Spinal cord (tissue), 3 donors: ENCODE measurements around the genes CROCC2, PDCD1 and FAM240C.

GRCh38 chr2:240577476-240578094, 8.9 kb upstream of the CAPN10 start:
- PRO-cap = no peak
- RAMPAGE, long total RNA = no peak

- PRO-cap = no peak
- RAMPAGE, long total RNA = no peak
Measured at GRCh38 chr2:240705407-240705847, 13.8 kb downstream of the AQP12A start.

GRCh38 chr2:240857053-240858090, 11.3 kb upstream of the AGXT start:
- PRO-cap = no peak
- RAMPAGE, long total RNA = no peak

DNA sequence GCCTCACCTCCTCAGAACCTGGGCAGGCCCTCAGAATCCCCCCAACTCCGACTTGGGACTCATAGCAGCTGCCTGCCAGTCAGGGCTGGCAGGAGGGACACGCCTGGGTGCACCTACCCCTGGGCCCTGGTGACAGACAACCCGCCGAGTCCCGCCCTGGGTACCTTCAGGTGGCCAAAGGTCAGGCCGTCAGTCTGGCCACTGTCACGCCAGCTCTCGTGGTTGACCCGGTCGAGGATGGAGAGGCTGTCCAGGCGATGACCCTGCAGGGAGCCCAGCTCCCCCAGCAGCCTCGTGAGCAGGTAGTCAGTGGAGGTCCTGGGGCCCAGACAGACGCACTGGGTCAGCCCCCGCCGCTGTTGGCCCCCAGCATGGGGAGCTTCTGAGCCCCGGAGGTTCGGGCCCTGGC, 6.1 kb downstream of the MAB21L4 start:
- PRO-cap = no peak
- RAMPAGE, long total RNA = no peak

DNA sequence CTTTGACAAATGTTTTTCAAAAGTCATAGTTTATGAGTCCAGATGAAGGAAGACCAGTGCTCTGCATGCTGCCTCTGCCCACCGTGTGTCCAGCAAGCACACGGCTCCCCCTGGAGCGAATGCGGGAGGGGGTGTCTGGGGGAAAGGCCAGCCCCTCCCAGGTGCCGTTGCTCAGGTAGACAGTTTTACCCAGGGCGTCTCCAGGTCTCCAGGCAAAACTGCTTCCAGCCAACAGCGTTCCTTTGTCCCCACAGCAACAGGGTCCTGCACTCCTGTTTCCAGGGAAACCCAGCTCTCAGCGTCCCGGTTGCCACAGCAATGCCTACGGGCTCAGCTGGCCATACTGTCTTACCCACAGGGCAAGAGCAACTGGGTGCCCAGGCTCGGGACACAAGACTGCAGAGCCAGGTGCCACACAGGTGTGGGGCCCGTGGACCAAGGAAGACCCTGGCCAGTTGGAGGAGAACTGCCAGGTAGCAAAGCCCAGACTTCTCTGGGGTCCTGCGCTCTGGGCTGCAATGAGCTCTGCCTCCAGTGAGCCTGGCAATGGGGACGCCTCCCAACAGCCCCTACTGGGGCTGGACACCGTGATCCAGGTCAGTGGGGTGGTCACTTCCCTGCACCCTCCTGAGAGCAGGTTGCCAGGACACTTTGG, at the start of gene CROCC2:
TSS of gene CROCC2 (plus strand) at position 341 of the 655 bp plus-strand sequence.
- PRO-cap = no peak
- RAMPAGE, long total RNA = no peak

DNA sequence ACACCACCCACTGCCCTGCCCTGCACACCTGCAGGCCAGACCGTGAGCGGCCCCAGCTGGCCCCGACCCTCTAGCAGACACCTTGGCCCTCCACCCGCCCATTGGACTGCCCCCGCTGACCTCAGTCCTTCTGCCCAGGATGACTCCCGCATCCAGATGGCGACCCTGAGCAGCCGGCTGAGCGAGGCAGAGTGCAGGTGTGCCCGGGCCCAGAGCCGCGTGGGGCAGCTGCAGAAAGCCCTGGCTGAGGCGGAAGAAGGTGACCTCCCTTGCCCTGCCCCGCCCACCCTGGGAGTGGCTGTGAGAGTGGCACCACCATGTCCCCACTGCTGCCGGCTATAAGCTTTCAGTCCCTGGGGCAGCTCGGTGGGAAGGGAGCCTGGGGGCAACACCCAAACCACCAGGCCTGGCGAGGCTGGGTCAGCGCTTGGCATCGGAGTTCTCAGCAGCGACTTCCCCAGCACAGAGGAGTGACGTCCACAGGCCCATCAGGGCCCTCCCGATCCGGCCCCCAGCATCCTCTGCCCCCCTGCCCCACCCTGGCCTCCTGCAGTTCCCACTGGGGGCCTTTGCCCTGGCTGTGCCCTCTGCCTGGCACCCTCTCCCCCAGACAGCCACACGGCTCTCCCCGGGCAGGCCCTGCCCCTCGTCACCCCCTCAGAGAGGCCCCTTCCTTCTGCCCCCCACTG, 31.1 kb upstream of the SNED1 start:
- PRO-cap = no peak
- RAMPAGE, long total RNA = no peak

- PRO-cap = no peak
- RAMPAGE, long total RNA = no peak
Measured at GRCh38 chr2:241009647-241010645, 11.5 kb downstream of the SNED1 start.

- PRO-cap = no peak
- RAMPAGE, long total RNA = no peak
Measured at GRCh38 chr2:241091089-241091808, 10.8 kb downstream of the MTERF4 start.

DNA sequence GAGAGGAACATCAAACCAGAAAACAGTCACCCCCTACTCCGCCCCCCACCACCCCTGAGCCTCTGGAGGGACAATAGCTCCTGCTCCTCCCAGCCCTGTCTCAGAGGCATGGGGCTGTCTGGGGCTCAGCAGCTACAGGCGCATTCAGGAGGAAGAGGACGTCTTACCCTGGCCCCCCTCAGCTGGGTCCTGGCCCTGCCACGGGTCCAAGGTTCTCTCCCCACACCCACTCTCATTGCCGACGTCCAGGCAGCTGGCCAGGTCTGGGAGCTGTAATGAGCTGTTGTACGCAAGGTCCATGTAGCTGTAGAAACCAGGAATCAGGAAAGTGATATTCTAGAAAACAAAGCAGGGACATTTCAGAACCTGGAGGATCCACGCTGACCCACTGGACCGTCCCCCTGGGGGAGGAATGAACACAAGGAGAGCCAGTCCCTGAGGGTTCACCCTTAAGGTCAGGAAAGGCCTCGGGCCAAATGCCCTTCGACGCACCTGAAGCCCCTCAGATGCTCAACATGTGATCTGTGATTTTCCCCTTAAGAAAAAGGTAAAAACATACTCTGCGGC, 13.5 kb downstream of the PASK start:
- PRO-cap = no peak
- RAMPAGE, long total RNA = no peak

GRCh38 chr2:241148674-241149101, 584 bp downstream of the PASK start:
- PRO-cap = no peak
- RAMPAGE, long total RNA = no peak

GRCh38 chr2:241560748-241561513, 2.4 kb downstream of the BOK start:
- PRO-cap = no peak
- RAMPAGE, long total RNA = no peak

GRCh38 chr2:241670739-241671206, 15.8 kb downstream of the DTYMK start:
- PRO-cap = no peak
- RAMPAGE, long total RNA = no peak

DNA sequence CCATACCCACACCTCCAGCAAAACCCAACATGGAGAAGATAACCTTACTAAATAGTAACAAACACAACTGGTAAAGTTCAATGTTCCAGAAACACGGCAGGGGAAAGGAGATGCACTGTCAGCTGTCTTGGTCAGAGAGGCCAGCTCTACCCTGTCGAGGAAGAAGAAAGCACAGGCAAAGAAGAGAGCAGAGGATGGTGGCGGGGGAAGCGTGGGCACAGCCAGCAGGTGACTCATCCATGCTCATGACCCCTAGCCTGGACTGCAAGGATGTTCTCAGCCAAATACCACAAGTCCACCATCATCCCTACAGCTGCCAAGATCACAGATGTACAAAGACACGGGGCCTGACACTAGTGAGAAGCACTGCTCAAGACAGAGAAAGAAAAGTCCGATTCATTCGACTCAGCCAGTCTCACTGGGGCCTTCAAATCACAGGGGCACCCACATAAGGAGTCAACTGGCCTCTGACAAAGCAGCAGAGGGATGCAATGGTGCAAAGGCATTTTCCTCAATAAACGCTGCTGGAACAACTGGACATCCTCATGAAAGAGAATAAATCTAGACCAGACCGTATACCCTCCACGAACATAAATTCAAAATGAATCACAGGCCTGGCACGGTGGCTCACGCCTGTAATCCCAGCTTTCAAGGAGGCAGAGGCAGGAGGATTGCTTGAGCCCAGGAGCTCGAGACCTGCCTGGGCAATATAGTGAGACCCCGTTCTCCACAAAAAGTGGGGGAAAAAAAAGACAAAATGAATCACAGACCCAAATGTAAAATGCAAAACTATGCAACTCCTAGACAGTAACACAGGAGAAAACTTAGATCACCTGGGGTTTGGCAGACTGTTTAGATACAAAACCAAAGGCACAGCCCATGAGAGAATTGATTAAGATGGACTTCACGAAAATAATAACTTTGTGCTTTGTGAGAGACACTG, 5.5 kb downstream of the DTYMK start:
- PRO-cap = no peak
- RAMPAGE, long total RNA = no peak

DNA sequence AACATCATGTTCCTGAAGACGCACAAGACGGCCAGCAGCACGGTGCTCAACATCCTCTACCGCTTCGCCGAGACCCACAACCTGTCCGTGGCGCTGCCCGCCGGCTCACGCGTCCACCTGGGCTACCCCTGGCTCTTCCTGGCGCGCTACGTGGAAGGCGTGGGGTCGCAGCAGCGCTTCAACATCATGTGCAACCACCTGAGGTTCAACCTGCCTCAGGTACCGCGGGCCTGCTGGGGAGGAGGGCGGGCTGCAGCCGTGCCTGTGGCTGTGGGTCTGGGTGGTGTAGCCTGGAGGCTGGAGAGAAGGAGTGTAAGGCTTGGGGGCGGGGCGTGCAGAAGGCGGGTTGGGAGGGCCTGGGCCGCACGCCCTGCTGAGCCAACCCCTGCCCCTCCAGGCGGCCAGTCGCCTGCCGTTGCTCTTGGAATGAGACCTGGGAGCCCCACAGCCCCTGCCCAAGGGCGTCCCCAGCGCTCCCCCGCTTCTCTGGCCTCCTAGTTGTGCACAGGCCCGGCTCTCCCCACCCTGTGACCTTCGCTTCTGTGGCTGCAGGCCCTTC, 7.1 kb upstream of the NEU4 start:
- PRO-cap = no peak
- RAMPAGE, long total RNA = no peak

DNA sequence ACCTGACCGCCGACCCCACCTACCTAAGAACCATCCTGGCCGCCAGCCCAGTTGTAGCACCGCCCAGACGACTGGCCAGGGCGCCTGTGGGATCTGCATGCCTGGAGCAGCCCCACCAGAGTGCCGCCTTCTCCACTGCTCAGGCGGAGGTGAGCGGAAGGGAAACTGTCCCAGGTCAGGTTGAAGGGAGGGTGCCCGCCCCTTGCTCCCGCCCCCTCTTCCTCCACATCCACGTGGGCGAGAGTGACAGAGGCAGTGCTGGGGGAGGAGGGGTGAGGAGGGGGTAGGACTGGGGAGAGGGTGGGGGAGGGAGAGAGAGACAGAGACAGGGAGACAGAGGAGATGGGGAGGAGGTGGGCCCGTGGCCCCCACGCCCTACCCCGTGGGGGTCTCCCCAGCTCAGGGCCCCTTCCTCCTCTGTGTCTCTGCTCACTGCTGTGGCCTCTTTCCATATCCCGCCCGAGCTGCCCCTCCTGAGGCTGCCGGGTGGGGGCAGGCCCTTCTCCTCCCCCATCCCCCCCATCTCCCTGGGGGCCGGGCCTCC, at the start of gene PDCD1:
TSS of gene PDCD1 (minus strand) at position 155 of the 544 bp plus-strand sequence.
- PRO-cap = no peak
- RAMPAGE, long total RNA = no peak

DNA sequence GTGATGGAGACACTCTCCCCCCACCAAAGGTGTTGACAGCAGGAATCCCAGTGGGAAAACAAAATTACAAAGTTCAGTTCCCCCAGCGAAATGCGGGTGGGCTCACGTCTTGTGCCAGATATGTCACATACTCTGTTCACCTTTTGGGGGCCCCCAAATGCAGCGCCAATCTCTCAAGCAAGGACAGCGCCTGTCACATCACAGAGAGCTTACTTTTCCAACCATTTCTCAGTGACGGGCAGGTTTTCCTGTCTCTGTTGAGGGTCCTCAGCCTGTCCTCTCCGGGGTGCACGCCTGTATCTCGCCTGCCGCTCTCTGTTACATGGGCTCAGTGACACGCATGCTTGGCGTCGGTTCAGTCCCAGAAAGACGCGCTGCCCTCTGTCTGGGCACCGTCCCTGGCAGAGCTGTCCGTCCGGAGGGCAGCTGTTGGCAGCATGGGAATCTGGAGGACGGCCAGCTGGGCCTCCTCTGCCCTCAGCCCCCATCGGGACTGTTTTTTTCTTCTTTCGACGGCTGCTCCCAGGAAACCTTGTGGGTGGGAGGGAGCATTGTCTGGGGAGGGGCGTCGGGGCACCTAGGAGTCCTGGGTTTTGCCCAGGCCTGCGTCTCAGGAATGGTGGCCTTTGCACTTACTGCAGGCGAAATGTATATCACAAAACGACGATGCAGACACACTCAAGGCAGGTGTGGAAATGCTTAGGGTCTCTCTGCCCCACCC, at the start of gene FAM240C:
TSS of gene FAM240C (minus strand) at position 320 of the 721 bp plus-strand sequence.
- PRO-cap = no peak
- RAMPAGE, long total RNA = no peak

DNA sequence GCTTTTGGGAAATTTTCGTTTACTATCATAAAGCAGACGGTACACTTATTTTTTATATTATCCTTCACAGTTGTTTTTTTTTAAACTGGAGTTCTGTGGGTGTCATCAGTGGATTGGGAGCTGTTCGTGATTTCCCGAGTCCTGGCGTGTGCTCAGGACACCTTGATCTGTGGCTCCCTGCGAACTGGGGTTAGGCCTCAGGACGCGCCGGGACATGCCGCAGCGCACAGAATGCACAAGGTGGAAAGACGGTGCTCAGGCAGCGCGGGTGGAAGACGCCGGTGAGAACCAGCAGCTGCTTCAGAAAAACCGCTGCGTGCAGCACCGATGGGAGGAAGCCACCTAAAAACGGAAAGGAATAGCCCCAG, 1.1 kb upstream of the FAM240C start:
- PRO-cap = no peak
- RAMPAGE, long total RNA = no peak

DNA sequence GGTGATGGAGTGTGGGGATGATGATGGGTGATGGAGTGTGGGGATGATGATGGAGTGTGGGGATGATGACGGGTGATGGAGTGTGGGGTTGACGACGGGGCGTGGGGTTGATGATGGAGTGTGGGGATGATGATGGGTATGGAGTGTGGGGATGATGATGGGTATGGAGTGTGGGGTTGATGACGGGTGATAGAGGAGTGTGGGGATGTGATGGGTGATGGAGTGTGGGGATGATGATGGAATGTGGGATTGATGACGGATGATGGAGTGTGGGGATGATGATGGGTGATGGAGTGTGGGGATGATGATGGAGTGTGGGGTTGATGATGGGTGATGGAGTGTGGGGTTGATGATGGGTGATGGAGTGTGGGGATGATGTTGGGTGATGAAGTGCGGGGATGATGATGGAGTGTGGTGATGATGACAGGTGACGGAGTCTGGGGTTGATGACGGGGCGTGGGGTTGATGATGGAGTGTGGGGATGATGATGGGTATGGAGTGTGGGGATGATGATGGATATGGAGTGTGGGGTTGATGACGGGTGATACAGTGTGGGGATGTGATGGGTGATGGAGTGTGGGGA, 68.9 kb upstream of the FAM240C start:
- PRO-cap = no peak
- RAMPAGE, long total RNA = no peak

GRCh38 chr2:242085020-242085801, 184.9 kb upstream of the FAM240C start:
- PRO-cap = no peak
- RAMPAGE, long total RNA = no peak